Right lobe of liver (tissue), 4 donors: ENCODE measurements around the genes STK40, GRIK3 and POU3F1.

DNA sequence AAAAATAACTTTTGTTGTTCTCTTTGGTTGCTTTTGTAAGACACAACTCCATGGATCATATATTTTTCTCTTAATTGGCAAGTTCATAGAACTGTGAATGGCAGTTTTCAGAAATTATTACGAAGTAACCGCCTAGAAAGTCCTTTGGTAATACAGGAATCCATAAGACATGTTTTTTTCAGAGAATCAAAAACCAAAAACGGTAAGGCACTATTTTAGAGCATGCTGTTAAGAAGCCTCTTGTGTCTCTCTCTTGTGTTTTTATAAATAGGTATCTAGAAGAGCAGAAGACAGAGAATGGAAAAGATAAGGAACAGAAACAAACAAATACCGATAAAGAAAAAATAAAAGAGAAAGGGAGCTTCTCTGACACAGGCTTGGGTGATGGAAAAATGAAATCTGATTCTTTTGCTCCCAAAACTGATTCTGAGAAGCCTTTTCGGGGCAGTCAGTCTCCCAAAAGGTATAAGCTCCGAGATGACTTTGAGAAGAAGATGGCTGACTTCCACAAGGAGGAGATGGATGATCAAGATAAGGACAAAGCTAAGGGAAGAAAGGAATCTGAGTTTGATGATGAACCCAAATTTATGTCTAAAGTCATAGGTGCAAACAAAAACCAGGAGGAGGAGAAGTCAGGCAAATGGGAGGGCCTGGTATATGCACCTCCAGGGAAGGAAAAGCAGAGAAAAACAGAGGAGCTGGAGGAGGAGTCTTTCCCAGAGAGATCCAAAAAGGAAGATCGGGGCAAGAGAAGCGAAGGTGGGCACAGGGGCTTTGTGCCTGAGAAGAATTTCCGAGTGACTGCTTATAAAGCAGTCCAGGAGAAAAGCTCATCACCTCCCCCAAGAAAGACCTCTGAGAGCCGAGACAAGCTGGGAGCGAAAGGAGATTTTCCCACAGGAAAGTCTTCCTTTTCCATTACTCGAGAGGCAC, 17.1 kb upstream of the SH3D21 start:
- PRO-cap, 4 experiments = no peak in any of the 4 experiments
- RAMPAGE, long total RNA, 2 experiments = no peak in any of the 2 experiments

DNA sequence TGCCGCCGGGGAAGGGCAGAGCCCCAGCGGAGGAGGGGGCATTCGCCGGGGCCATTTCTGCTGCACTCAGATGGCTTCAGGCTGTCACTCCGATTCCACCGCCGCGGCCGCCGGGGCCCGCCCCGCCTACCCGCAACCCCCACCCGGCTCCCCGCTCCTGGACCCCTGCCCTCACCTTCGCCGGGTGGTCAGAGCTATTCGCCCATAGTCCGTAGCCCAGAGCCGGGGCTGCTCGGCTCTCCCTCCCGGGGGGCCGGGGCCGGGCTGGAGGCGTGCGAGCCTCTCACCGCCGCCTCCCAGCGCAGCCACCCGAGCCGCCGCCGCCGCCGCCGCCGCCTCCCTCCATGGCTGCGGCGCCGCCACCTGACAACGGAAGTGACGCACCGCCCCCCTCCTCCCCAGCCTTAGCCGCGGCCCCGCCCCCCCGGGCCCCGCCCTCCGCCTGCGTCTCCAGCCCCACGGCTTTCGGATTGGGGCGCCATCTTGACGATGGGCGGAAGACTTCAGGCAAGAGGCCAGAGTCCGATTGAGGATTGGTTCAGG, at the start of gene STK40:
STK40 (minus strand) TSS at position 377 of the 543 bp plus-strand sequence.
- PRO-cap, 4 experiments = peak in 4 of 4 experiments; most common minus-strand start position 346 of the sequence (in 2)
- RAMPAGE, long total RNA, 2 experiments = no peak in any of the 2 experiments

GRCh38 chr1:36795387-36795628, 239.0 kb downstream of the GRIK3 start:
- PRO-cap, 4 experiments = peak in 4 of 4 experiments; most common minus-strand start chr1:36795481 (in 4)
- RAMPAGE, long total RNA, 2 experiments = no peak in any of the 2 experiments

DNA sequence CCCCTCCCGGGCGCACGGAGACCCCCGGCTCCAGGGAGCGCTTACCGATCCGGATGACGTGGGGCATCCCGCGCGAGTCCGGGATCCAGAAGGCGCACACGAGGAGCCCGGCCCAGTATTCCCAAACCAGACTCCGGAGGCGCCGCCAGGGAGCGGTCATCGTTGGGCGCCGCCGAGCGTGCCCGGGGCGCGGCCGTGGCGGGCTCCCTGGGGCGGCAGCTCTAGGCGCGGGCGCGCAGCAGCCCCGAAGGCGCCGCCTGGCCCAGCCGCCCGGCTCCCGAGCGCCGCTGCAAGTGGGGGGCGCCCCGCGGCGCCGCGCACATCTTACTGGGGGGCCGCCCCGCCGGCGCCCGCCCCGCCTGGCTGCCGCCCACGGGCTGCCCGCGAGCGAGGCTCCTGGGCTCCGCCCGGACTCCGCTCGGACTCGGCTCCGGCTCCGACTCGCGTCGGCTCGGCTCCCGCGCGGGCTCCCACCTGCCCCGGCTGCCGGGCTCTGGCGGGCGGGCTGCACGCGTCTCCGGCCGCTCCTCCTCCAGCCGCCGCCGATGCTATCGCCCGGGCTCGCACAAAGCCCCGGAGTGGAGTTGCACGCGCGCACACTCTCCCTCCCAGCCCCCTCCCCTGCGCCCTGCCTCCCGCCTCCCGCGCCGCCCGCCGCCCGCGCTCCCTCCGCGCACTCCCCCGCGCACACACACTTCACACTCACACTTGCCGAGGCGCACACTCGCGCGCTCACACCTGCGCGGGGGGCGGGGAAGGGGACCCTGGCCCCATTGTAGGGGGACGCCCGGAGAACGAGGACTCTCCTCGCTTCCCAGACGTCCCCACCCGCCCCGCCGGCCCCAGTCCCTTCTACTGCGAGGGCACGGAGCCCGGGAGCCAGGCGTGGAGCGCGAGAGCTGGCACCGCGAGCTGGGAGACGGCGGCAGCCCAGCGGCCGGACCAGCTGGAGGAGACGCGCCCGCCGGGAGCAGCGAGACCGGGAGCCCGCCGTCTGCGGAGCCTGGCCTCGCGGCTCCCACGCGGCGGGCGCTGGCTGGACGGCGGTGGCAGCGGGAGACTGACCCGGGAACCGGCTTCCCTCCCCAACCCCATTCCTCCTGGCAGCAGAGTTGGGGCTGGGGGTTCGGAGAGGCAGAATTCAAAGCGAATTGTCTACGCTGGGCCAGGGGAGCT, at the start of gene GRIK3:
GRIK3 (minus strand) TSS at position 567 of the 1,176 bp plus-strand sequence.
- PRO-cap, 4 experiments = no peak in any of the 4 experiments
- RAMPAGE, long total RNA, 2 experiments = no peak in any of the 2 experiments

GRCh38 chr1:37473574-37473937, 824 bp upstream of the ZC3H12A start:
- PRO-cap, 4 experiments = peak in 2 of 4 experiments; most common plus-strand start chr1:37473787 (in 2); most common minus-strand start chr1:37473767 (in 1)
- RAMPAGE, long total RNA, 2 experiments = no peak in any of the 2 experiments

GRCh38 chr1:37481236-37482147, 7.1 kb downstream of the ZC3H12A start:
- PRO-cap, 4 experiments = no peak in any of the 4 experiments
- RAMPAGE, long total RNA, 2 experiments = no peak in any of the 2 experiments

DNA sequence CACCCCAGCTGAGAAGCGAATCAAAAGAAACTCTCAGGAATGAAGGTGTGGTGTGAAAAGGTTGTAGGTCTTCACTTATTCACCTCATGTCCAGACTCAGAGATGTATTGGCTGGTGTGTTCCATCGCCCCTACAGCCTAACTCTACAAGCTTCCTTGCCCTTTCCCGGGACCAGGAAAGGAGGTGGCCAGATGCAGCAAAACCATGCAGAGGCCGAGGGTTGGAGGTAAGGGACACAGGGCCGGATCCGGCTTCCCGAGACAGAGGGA, 12.8 kb downstream of the EPHA10 start:
- PRO-cap, 4 experiments = no peak in any of the 4 experiments
- RAMPAGE, long total RNA, 2 experiments = no peak in any of the 2 experiments

- PRO-cap, 4 experiments = no peak in any of the 4 experiments
- RAMPAGE, long total RNA, 2 experiments = no peak in any of the 2 experiments
These were observed 3.8 kb upstream of the YRDC start for GRCh38 chr1:37811620-37812356.

DNA sequence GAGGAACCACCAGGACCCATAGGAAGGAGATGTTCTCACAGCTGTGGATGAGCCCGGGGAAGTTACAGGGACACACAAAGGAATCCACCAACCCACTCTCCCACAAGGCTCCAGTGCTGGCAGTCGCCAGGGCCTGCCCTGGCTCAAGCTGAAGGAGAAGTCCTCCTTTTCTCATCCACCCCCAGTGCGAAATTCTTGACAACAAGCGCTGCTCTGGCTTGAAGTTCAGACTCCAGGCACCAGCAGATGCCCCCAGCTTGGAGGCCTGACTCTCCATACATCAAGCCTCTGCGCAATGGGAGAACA, 4.5 kb downstream of the FHL3 start:
- PRO-cap, 4 experiments = no peak in any of the 4 experiments
- RAMPAGE, long total RNA, 2 experiments = no peak in any of the 2 experiments

DNA sequence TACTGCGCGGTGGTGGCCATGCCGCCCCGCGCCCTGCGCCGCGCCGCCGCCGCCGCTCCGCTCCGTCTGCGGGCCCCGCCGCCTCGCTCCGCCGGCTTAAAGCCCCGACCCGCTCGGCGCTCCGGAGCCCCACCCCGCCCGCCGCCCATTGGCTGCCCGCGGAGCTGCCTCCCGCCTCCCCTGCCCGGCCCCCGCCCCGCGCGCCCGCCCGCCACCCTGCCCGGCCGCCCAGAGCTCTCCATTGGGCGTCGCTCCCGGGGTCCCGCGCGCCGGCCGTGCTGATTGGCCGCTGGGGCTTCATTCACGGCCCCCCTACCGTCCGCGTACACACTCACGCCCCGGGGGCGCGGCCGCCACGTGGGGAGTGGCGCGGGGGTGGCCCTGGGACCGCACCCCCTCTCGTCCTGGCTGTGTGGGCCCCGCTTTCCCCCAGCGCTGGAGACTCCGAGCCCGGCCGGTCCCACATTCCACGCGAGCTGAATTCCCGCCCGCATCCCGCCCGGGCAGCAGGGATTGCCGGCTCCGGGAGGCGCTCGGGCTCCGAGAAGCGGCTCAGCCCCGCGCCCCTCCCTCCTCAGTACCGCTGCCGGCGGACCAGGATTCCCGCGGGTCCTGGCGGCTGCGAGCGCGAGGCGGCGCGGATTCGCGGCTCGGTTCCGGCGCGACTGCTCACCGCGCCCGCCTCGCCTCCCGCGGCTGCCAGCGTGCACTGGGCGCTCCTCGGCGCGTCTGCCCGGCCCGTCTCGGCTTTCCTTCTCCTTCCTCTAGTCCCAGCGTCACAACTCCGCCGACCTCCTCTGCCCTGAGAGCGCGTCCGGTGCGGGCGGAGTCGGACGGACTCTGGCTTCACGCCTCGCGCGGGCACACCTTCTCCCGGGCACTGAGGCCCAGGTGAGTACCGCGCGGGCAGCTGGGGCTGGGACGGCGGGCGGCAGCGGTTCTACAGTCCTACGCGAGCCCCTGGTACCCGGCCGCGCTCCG, at the start of gene POU3F1:
POU3F1 (minus strand) TSS at position 70 of the 981 bp plus-strand sequence.
- PRO-cap, 4 experiments = peak in 4 of 4 experiments; most common plus-strand start position 241 of the sequence (in 4); most common minus-strand start position 68 of the sequence (in 3)
- RAMPAGE, long total RNA, 2 experiments = no peak in any of the 2 experiments

GRCh38 chr1:38246928-38247284, 200.3 kb upstream of the POU3F1 start:
- PRO-cap, 4 experiments = peak in 4 of 4 experiments; most common minus-strand start chr1:38247023 (in 4)
- RAMPAGE, long total RNA, 2 experiments = no peak in any of the 2 experiments

- PRO-cap, 4 experiments = no peak in any of the 4 experiments
- RAMPAGE, long total RNA, 2 experiments = no peak in any of the 2 experiments
These were observed 60.7 kb downstream of the NDUFS5 start for GRCh38 chr1:39086589-39087464.

DNA sequence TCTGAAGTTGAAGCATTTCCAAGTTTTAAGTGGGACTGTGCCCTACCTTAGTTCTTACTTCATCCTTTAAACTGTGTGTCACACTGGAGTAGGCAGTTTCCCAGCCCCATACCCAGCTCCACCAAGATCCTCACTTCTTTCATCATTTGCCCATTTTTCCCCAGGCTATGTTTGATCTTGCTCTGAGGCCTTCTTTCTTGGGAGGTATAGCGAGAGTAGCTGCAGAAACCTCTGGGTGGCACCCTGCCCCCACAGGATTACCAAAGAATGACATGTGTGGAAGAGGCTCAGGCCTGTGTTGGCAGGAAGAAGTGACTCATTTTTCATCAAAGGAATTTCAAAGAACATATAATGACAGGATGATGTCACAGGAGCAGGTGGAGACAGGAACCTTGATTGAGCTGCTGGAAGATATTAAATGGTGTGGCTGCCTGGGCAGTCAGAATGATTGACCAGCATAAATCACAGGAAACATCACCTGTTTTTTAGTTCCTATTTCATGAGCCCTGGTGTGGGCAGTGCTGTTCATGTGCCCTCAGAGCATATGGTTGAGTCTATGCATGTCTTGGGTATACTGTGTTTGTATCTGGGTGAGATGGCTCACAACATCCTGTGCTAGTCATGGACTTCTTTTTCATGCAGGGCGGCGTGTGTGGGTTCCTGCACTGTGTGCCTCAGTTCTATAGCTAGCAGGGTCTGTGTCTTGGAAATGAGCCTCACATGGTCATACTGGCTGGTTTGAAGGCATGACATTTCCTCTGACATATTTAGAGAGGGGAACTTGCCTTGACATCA, 20.7 kb upstream of the MACF1 start:
- PRO-cap, 4 experiments = peak in 3 of 4 experiments; most common plus-strand start position 414 of the sequence (in 2); most common minus-strand start position 251 of the sequence (in 1)
- RAMPAGE, long total RNA, 2 experiments = no peak in any of the 2 experiments

DNA sequence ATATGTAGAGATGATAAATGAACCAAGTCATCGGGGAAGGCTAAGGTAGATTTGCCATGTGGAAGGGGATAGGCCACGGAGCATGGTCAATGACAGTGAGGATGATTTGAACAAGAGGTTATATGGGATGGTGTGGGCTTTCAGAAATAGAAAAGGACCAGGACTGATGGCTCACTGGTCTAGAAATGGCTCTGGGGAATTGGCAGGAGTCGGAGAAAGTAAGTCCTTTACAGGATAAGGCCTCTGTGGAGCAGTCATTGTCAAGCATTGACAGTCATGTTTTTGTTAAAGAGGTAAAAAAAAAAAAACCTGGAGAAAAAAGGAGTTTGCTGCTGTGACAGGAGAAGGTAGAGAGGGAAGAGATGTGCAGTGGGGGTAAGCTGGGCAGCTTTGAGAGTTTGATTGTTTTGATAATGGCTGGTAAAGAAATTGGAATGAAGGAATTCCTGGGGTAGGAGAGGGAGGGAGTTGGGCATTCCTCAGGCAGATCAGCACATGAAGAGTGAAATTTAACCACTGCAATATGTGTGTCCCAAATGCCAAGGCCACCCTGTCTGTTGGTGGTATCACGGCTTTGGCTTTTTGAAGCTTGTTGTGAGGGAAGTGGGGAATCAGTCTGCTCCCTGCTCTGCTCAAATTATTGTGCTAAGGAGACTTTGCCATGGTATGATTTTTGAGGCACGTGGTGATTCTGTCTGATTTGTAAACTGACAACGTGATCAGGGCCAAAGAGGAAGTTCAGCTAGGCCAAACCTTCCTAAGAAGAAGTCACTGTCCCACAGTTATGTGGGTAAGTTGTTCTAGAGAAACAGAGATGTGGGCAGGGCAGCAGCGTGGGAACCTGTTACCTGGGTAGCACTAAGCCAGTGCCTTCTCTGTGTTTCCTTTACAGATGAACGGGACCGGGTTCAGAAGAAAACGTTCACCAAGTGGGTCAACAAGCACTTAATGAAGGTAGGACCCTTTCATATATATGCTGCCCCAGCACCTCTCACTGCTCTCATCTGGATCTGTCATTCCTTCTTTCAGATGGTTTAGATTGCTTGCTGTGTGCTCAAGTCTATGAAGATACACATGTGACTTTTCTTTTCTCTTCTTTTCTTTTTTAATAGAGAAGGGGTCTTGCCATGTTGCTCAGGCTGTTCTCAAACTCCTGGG, 26.2 kb downstream of the MACF1 start:
- PRO-cap, 4 experiments = peak in 3 of 4 experiments; most common plus-strand start position 803 of the sequence (in 1); most common minus-strand start position 639 of the sequence (in 3)
- RAMPAGE, long total RNA, 2 experiments = no peak in any of the 2 experiments

- PRO-cap, 4 experiments = no peak in any of the 4 experiments
- RAMPAGE, long total RNA, 2 experiments = no peak in any of the 2 experiments
These were observed 112.6 kb downstream of the MACF1 start for GRCh38 chr1:39317039-39317510.

DNA sequence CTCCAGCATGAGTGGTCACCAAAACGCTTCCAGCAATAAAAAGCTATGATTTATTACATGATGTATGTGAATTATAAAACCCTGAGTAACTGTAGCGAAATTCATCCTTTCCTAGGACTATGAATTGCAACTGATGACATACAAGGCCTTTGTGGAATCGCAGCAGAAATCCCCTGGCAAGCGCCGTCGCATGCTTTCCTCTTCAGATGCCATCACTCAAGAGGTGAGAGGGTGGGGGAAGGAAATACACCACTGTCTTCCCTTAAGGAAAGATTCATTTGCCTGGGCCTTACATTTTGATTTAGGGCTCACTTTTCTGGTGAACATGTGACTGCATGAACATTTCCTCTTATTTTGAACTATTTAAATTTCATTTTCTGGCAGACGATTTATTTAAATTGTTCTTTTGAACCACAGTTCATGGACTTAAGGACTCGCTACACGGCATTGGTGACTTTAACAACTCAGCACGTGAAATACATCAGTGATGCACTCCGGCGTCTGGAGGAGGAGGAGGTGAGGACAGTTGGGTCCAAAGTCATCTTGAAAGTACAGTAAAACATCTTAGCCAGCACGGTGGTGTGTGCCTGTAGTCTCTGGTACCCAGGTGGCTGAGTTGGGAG, 118.1 kb downstream of the MACF1 start:
- PRO-cap, 4 experiments = no peak in any of the 4 experiments
- RAMPAGE, long total RNA, 2 experiments = no peak in any of the 2 experiments

DNA sequence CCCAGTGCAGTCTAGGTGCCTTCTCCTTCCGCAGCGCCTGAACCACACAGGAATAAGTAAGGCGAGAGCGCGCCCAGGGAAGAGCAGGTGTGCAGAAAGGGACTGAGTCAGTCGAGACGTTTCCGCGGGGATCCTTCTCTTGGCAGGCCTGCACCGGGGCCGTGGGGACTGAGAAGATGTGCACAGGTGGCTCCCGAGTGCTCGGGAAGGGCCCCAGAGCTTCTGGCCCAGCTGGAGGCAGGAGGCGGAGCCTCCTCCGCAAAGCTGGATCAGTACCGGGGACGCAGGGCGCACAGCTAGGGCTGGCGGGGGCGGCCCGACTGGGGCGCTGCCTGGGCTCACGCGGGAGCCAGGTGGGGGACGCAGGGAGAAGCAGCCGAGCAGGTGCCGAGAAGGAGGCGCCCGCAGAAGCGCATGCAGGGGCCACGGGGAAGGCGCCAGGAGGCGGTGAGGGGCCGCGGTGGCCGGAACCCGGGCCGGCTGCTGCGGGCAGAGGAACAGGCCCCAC, 658 bp upstream of the BMP8A start:
- PRO-cap, 4 experiments = no peak in any of the 4 experiments
- RAMPAGE, long total RNA, 2 experiments = no peak in any of the 2 experiments

- PRO-cap, 4 experiments = no peak in any of the 4 experiments
- RAMPAGE, long total RNA, 2 experiments = no peak in any of the 2 experiments
These were observed 14.1 kb downstream of the HEYL start for GRCh38 chr1:39625063-39625976.

- PRO-cap, 4 experiments = no peak in any of the 4 experiments
- RAMPAGE, long total RNA, 2 experiments = no peak in any of the 2 experiments
These were observed 13.4 kb downstream of the HEYL start for GRCh38 chr1:39625977-39626416.

DNA sequence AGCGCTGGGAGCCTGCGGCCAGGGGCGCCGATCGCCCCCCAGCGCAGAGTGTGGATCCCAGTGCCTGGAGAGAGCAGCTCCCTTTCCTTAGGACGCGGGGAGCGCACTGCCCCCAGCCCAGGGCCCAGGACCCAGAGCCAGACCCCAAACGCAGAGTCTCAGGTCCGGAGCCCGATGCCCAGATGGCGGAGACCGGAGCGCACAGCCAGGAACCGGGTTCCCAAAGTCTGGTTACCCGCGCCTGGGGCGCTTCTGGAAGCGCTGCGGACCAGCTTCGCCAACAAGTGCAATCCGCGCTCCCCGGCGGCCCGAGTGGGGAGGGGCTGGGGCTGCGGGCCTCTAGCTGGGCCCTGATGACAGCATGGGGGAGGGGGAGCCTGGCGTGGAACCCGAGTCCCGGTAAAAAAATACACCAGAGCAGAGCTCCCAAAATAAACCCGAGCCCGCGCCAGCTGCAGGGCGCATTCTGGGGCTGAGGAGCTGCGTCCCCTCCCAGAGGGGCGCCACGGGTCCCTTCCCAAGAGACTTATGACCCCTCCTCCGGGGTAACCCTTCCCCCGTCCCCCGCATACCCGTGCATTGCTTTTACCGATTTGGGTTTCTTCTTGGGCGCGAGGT, 483 bp downstream of the NT5C1A start:
- PRO-cap, 4 experiments = no peak in any of the 4 experiments
- RAMPAGE, long total RNA, 2 experiments = no peak in any of the 2 experiments